ENCODE measurements around a stretch of chr16.

- PRO-cap, 2 experiments = no peak in any of the 2 experiments
These were observed 26.8 kb downstream of the NLRC5 start for GRCh38 chr16:57016239-57016548.

- PRO-cap, 2 experiments = no peak in any of the 2 experiments
These were observed 31.0 kb upstream of the CPNE2 start for GRCh38 chr16:57060937-57062160.

- PRO-cap, 2 experiments = no peak in any of the 2 experiments
These were observed 846 bp upstream of the CPNE2 start for GRCh38 chr16:57091364-57092109.

DNA sequence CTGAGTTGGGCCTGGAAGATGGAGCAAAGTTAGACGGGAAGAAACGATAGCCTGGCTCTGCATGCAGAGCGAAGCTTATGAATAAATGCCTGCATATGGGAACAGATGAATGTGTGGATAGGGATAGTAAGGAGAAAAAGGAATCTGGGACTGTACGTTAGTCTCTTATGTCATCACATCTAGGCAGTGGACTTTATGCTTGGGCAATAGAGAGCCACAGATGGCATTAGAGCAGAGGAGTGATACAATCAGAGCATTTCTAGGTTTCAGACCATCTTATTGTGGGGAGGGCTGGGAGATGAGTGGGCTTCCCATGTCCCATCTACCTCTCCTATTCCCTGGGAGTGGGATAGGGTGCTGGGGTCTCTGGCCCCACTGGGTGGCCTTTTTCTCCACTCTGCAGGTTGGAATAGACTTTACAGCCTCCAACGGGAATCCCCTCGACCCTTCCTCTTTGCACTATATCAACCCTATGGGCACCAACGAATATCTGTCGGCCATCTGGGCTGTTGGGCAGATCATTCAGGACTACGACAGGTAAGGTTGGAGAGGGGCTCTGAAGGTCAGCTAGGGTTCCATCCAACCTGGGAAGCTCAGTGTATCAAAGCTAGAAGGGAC, 33.2 kb downstream of the CPNE2 start:
- PRO-cap, 2 experiments = no peak in any of the 2 experiments

DNA sequence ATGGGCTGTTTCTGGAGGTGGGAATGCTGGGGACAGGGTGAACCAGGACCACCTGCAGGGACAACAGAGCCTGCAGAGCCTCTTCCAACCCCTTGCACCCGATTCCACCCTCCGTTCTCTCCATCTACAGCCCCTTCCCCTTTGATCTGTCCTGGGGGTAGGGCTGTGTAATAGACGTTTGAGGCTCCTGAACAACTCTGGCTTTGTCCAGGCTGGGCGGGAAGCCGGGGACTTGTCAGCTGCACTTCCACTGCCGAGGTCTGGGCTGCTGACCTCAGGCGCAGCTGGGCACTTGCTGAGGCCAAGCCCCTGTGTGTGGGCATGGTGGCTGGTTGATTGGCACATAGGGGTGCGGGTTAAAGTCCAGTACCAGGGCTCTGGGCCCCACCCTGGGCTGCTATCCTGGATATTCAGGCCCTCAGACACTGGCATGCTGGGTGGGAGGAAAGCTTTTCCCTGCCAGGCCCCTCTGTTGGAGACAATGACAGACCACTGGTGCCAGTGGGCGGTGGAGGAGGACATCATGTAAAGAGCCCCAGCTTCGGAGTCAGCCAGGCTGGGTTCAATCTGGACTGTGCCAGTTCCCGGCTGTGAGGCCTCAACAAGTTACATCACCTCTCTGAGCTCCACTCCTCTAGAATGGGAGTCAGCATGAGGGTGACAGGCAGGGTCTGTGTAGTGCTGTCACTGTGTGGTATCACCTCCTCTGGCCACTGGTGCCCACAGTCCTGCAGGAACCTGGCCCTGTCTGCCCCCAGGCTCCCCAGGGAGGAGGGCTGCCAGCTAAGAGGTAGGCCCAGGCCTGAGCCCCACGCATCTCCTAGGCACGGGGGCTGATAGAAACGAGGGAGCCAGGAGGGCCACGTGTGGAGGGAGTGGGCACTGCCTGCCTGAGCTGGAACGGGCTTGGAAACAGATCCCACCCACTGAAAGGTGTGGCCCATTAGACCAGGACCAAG, 42.6 kb downstream of the PSME3IP1 start:
- PRO-cap, 2 experiments = no peak in any of the 2 experiments

GRCh38 chr16:57152141-57152458, 33.7 kb downstream of the PSME3IP1 start:
- PRO-cap, 2 experiments = no peak in any of the 2 experiments

DNA sequence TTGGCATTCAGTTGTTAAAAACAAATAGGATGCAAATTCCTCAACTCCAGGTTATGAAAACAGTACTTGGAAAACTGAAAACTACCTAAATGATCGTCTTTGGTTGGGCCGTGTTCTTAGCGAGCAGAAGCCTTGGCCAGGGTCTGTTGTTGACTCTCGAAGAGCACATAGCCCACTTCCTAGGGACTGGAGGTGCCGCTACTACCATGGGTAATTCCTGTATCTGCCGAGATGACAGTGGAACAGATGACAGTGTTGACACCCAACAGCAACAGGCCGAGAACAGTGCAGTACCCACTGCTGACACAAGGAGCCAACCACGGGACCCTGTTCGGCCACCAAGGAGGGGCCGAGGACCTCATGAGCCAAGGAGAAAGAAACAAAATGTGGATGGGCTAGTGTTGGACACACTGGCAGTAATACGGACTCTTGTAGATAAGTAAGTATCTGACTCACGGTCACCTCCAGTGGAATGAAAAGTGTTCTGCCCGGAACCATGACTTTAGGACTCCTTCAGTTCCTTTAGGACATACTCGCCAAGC, 18.5 kb downstream of the RSPRY1 start:
- PRO-cap, 2 experiments = no peak in any of the 2 experiments

DNA sequence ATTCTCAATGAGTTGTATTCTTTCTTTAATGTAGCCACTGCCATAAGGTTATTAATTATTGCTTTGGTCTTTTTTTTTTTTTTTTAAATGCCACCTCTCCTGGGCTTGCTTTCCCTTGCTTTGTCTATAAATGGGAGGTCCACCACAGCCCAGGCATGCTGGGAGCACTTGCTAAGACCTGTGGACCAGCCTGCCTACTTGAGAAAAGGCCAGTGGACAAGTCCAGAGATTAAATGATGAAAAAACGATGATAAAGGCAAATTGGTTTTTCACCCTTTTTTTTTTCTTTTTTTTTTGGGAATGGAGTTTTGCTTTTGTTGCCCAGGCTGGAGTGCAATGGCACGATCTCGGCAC, 8.5 kb downstream of the ARL2BP start:
- PRO-cap, 2 experiments = no peak in any of the 2 experiments

DNA sequence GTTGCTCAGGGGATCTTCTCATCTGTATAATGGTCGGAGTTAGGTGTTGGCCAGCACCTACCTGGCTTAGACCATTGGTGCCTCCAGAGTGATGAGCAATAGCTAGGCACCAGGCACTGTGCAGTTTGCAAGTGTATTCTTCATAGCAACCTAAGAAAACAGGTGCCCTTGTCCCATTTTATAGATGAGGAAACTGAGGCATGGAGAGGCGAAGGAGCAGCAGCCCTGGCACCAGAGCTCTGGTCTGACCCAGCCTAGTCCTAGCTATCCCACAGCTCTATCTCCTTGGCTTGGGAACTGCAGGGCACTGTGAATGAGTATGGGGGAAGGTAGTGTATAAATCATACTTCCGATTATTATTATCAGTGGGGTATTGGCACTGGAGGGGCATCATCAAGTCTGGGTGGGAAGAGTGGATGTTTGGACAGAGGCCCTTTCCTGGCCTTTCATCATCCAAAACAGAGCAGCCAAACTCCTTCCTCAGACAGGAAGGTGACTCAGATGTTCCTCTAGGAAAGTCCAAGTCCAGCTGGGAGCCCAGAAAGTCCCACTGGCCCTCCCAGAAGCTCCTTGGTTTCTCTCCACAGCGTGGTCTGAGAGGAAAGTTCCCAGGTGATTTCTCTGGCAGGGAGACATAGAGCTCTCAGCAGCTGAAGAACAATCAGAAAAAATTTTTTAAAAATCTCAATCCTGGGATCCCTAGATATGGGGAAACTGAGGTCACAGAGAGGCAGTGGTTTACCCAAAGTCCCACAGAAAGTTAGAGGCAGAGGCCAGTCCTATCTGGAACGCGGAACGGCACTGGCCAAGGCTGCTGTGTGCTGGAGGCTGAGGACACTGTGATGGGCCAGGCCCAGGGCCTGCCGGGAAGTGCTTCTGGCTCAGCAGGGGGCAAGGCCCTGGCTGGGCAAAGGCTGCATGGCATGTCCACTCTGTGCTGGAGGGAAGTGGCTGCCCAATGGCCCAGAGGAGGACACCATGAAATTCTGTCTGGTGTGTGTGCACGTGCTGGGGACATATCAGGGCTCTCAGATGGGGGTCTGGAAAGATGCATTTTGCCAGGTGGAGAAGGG, 32.2 kb upstream of the PLLP start:
- PRO-cap, 2 experiments = peak in 1 of 2 experiments; most common minus-strand start position 803 of the sequence (in 1)

DNA sequence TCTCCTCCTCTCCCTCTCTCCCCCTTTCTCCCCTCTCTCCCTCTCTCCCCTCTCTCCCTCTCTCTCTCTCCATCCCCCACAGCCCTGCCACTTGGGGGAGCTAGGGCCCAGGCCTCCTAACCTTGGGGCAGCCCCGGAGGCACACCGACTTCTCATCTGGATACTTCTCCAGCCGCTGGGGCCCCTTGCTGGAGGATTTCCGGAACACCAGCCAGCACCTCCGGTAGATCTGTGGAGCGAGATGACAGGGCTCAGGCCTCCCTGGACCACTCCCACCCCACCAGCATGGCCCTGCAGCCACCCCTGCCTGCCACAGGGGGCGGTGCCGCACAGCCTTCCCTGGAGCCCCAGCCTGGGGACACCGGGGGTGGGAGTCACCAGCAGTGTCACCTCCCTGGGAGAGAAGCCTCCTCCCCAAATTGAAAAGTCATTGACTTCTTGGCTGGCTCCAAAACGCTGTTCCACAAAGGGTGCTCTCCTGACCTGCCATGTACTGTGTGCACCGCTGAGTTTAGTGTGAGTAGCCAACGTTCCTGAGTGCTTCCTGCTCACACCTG, 10.5 kb downstream of the DOK4 start:
- PRO-cap, 2 experiments = no peak in any of the 2 experiments

- PRO-cap, 2 experiments = no peak in any of the 2 experiments
These were observed 2.3 kb downstream of the DOK4 start for GRCh38 chr16:57483830-57484465.

DNA sequence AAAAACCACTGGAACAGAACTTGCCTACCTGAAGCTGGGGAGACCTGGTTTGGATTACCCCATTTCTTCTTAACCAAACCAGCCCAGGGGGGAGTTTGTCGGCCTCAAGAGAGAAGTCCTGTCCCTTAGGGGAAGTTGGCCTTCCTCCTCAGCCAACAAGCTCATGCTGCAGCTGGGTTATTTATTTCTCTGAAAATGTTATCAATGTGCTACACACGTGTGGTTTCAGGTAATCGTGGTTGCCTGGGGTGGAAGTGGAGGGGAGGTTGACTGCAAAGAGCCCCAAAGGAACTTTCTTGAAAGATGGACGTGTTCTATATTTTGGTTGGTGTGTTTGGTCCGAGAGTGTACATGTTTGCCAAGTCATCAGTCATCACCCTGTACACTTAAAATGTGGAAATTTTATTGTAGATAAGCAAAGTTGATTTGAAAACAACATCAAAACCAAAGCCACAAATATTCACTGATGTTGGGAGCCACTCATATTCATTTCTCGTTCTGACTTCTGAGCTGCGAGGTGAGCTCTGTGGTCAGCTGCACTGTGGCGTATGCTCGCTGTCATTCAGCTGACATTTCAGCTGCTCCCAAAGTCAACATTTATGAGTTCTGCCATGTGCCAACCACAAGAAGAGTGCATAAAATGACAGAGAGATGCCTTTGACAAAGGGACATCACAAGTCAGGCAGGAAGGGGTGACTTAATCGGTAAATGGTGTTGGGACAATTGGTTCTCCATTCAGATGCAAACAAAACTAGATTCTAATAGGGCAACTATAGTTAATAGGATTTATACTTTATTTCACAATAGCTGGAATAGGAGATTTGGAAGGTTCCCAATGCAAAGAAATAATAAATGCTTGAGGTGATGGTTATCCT, 26.5 kb upstream of the ADGRG1 start:
- PRO-cap, 2 experiments = no peak in any of the 2 experiments

DNA sequence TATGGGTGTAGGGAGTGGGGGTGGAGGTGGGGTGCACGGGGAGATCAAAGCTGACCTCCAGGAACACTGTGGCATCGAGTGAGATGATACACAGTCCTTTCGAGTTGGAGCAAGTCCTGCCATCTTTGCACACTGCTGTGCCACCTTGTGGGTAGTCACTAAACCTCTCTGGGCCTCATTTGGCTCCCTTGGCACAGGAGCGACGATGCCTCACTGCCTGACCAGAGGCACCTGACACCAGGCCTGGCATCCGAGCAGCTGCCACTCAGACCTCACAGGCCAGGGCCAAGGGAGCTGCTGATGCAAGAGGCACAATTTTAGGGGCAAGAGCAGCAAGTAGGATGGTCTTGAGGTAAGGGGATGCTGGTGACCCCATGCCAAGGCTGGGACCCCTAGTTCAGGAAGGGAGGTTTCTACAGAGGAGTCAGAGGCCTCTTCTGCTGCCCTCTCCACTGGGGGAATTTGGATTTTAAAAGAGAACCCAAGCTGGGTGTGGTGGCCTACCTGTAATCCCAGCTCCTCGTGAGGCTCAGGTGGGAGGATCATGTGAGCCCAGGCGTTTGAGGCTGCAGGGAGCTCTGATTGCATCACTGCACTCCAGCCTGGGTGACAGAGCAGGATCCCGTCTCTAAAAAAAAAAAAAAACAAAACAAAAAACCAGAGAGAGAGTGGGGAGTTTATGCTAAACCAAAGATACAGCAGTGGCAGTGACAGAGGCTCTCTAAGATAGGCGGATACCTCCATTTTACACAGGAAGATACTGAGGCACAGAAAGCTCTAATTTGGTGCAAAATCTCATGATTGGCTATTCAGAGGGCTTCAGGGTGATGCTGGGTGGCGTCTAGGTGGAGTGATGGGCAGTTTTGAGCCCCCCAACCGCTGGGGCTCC, 6.7 kb upstream of the ADGRG1 start:
- PRO-cap, 2 experiments = no peak in any of the 2 experiments

DNA sequence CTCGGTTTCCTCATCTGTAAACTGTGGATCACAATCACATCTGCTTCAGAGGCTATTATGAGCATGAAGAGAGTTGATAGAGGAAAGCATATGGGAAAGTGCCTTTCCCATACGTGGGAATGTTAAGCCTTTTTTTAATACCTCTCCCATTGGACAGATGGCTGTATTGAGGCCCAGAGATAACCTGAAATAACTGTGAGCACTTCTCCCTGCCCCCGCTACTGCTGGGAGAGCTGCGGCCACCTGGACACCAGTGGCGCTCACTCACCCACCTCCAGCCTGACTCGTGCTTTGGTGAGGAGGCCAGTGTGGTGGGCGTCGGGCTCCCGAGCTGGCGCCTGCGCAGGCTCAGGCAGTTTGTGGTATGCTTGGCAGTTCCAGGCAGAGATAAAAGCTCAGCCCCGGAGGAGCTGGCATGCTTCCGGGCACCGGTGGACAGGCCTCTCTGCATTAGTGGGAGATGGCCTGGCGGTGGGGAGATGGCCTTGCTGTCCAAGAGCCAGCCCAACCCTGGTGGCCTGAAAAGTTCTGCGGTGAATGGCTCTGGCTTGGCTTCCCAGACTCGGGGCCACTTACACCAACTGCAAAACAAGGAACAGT, 4.0 kb downstream of the ADGRG1 start:
- PRO-cap, 2 experiments = no peak in any of the 2 experiments

DNA sequence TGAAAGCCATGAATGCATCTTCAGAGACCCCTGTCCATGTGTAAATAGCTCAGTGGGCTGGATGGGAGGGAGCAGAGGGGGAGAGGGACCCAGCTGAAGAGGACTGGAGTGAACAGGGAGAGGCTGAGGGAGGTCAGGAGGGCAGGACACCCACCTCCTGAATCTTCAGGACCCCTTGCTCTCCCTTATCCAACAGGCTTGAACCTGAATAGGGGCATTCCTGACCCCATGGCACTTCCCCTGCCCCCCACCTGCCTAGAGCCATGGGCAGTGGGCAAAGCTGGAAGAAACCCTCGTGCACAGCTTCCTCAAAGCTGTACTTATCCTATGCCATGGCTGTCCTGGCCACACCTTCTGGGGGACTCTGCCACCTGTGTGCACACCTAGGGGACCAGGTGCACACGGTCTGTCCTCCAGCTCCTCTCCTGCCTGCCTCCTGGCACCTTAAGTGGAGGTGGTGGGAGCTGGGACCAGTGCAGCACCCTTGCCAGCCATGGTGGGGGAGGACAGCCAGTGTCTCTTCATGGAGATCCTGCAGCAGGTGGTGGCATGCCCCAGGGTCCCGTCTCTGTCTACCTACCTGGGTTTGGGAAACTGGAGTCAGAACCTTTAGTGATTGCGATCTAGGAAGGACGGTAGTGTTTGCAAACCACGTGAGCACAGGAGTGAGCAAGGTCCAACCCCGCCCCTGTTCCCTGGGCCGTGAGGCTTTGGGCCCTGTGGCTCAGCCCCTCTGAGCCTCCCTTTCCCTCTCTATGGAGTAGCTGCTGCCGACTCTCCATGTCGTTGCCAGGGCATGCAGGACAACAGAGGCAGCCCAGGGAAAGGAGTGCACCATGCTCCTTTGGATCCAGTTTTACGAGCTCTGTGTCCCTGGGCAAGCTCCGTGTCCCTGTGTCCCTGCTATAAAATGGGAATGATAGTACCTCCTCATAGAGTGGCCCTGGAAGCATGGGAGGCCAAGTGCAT, 6.8 kb downstream of the ADGRG1 start:
- PRO-cap, 2 experiments = no peak in any of the 2 experiments

GRCh38 chr16:57759687-57760064, 24.1 kb downstream of the KATNB1 start:
- PRO-cap, 2 experiments = no peak in any of the 2 experiments

DNA sequence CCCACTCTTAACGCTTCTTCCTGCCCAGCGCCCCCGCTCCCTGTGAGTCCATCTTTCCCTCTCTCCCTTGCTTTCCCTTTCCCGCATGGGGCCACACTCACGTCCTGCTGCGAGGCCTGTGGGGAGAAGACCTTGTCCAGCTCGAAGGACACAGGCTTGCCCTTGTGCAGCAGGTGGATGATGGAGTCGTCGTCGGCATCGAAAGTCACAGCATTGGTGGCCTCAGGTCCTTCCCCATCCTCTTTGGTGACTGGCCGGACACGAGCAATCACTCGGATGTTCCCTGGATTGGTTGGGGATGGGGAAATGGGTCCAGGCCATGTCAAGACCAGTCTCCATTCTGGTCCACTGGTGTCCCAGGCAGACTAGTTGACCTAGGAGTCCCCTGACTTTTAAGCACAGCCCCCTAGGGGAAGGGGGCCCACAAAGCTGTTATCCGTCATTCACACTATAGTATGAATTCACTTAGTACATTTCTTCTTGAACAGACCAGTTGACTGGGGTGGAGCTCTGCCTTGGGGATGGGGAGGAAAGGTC, 29.9 kb downstream of the KATNB1 start:
- PRO-cap, 2 experiments = no peak in any of the 2 experiments

DNA sequence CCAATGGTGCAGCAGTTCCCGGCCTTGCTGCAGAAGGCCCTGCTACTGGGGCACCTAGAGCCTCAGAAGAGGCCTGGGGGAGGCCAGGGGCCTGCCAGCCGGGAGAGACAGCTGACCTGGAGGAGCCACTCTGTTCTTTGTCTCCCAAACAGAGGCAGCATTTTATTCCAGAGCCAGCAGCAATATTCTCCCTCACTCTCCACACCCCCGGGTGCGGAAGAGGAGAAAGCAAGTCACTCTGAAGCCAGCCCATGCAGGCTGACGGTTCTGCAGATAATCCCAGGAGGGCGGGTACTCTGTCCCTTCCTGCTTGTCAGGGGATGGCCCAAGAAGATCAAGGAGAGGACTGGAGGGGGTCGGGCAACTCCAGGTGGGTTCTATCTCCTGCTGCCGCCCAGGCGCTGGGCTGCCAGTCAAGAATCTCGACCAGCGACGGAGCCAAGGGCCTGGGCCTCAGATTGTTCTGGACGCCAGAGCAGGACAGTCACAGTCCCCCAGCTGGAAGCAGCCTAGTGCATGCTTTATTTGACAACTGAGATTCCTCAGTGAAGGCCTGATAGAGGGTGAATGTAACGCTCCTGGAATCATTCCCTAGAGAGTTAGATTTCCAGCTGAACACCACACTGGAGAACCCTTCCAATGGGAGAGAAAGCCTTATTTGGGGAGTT, 1.0 kb upstream of the KIFC3 start:
- PRO-cap, 2 experiments = no peak in any of the 2 experiments

DNA sequence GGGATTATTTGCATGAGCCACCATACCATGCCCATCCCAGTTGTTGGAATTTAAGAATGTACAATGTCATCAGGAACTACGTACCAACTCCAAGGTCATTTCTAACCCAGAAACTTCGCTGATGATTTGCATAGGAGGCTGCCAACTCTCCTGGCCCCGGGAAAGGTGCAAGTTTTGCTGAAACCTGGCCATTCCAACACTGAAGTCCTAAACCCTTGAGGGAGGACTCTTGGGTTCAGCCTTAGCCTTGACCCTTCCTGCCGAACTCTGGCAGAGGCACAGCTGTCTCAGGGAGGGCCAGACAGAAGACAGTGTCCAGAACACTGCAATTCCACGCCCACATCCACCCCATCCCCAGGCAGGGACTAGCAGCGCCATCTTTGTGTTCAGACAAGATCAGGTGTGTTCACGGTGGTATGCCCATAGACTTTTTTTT, 3.0 kb upstream of the KIFC3 start:
- PRO-cap, 2 experiments = no peak in any of the 2 experiments

DNA sequence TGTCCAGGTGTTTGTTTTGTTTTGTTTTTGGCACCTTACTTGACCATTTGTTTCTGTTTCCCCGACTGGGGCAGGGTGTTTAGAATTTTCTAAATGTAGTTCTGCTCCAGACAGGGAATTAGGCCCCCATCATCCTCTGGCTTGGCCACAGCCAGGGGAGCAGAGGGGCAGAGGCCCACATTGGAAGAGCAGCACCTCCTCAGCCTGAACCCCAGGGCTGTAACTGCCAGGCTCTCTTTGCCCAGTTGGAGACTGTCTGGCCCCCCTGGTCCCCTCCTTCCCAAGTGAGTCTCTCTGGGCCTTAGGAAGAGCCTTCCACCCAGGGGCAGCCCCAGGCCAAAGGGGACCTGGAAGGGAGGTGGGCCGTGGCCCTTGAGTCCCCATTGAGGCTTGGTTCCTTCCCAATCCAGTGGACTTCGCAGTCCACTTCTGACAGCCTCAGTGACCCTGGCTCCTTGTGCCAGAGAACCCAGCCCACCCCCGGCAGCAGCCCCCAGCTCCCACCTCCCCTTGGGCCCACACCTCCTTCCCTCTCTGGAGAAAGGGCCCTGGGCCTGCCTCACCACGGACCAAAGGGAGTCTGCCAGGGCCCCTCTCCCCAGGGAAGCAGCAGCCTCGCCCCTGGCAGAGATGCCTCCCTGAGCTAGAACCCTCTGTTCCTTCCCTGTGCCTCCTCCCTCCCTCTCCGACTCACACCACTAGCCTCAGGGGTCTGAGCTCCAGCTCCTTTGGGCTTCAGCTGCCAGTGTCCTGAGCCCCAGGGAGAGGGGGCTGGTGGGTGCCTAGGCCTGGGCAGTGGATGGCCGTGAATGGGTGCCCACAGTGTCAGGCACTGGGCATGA, 20.2 kb downstream of the MMP15 start:
- PRO-cap, 2 experiments = no peak in any of the 2 experiments

Data from Metastatic Liver Carcinoma in the Lung (tissue), 2 donors.